Cardiac muscle cell (in vitro differentiated cells and primary cell): ENCODE results near the genes CCDC13, TCAIM, ZNF445 and TMEM158.

DNA sequence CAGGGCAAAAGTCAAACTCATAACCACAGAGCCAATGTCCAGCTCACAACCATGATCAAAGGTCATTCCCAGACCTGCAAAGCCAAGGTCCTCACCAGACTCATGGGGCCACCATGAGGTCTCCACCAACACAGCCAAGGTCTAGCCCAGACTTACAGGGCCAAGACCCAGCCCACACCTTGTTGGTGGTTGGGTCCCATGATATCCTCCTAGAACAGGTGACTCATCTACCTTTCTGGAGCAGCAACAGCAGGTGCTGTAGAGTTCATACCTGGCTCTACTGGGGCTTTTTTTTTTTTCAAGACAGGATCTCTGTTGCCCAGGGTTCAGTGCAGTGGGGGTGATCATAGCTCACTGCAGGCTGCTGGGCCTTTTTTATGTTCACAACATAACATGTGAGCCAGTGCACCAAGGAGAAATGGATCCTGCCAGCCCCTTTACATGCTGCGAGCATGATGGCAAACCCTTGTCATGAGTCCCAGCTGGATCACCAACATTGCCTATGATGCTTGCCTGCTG, 16.7 kb downstream of the CCDC13 start:
- RAMPAGE, long total RNA: no peak
- RRBS: no CpG with 5 or more reads among the region's 1 CpG

DNA sequence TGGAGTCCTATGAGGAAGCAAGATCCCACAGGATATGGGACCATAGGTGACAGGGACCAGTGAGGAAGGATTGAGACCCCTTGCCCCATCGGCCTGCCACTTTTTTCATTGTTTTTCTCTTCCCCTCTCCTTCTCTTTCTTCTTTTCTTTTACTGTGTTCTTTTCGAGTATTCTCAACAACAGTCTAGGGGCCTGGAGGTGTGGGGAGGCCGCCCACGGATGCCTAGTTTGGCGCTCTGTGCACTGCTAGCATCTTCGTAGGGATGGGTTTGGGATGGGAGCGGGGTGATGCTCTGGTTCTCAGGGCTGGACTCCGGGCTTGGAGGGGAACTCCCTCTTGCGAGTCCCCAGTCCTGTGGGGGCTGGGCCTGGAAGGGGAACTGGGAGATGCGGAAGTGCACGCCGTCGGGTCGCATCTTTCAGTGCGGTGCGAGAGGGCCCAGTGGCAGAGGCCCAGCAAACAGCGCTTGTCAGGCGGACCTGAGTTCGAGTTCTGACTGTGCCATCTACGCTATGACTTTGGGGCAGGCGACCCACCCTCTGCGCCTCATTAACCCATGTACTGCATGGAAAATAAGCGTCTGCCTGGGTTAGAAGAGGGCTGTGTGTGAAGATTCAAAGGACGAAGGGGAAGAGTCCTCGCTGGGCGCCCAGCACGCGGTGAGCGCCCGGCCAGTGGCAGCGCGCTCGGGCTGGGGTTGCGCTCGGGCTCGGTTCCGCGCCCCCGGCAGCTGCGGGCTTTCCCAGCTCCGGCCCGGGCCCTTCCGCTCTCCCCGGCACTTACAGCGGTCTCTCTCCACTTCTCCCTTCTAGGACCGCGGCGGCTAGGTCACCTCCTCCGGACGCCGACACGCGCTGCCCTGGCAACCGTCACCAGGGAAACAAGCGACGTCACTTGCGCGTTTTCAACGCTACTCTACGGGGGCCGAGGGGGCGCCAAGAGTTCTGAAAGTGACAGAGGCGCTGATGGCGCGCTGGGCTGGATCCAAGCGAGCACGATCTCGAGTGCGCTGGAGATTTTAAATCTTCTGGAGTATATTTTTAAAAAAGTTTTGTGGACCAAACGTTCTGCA, at the start of gene CCDC13:
TSS of gene CCDC13 (minus strand) at position 862 of the 1,073 bp plus-strand sequence.
- RAMPAGE, long total RNA: no peak
- RRBS: 2% methylated on average over 16 of the region's 70 CpGs

DNA sequence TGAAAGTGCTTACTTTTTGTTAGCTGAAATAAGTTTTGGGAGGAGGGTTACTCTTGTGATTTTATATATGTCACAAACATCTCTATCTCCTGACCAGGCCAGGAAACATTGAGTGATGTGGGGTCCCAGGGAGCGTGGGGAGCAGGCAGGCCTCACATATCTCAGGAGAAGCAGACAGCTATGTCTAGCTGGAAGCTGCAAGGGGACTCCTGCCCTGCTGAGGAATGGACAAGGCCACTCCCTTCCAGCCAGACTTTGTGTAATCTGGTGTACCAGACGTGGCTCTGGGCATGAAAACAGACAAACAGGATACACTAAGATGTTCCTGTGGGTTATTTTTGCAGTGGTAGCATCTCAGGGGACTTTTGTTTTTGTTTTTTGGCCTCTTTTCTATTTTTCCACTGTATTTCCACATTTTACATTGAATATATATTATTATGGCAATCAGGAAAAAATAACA, 23.2 kb downstream of the CYP8B1 start:
- RAMPAGE, long total RNA: no peak
- RRBS: no CpG with 5 or more reads among the region's 2 CpGs

GRCh38 chr3:42855135-42855646, 20.5 kb downstream of the CYP8B1 start:
- RAMPAGE, long total RNA: no peak

DNA sequence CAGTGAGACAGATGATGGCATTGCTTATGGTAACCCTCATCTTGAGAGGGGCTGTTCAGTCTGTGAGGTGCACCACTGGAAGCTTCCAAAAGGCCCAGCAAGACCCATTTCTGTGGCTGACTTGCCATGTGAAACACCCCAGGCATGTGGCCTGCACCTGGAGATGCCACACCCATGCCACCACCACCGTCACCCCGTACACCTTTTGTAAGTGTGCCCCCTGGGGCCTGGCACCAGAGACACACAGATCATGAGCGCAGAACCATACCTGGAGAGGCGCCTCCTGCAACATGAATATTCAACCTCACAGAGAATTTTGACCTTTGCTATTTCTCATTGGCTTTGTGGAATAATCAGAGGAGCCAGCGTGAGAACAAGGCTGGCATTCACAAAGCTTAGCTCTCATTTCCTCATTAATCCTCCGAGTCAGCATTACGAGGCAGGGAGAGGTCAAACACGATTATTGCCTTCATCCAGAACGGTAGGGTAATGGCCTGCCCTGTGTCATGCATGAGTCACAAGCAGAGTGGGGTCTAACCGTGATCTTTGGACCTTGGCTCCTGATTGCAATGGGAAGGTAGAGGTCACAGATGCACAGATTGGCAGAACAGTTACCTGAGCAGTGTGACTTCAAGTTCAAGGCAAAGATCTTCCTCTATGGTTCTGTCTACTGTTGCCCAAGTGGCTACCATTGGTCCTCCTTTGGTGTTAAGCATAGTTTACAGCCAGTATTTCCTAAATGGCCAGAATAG, 73.0 kb upstream of the POMGNT2 start:
- RAMPAGE, long total RNA: no peak
- RRBS: no CpG with 5 or more reads among the region's 10 CpGs

DNA sequence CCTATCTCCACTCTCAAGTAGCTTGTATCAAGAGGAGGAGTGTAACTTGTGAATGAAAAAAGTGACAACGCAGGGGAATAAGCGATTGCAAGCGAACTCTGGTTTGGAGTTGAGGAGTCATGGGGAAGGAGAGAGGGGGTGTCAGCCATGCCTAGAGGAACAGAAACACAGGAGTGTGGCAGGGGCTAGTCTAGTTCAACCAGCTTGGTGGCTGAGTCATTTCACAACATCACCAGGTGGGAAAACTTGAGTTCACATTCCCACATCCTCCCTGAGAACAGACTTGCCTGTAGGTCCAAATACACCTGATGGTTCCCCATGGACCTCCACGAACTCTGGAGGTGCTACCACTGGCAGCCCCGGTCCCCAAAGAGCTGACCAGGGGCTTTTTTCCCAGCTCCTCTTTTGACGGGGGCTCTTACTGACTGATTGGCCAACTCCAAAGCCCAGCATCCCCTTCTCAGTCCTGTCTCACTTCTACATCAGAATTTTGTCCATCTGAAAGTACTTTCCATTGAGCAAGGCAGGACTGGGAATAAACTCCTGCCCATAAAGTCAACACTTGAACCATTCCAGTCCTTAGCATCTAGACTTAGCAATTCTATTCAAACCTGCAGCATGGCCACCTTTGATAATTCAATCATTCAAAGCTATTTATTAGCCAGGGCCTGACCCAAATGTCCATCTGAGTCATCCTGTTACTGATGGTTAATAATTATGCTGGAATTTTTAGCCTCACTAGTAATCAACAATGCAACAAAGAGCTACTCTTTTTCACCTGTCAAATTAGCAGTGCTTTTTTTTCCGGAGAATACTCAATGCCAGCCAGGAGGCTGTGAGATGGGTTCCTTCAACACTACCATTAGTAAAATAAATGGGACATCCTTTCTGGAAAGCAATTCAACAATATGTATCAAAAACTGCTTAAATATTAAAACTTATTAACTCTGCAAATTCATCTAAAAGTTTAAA, 72.9 kb upstream of the SNRK start:
- RAMPAGE, long total RNA: no peak
- RRBS: no CpG with 5 or more reads among the region's 7 CpGs

- RAMPAGE, long total RNA: no peak
- RRBS: no CpG with 5 or more reads among the region's 2 CpGs
Observed at GRCh38 chr3:43215242-43215777, 71.0 kb upstream of the SNRK start.

DNA sequence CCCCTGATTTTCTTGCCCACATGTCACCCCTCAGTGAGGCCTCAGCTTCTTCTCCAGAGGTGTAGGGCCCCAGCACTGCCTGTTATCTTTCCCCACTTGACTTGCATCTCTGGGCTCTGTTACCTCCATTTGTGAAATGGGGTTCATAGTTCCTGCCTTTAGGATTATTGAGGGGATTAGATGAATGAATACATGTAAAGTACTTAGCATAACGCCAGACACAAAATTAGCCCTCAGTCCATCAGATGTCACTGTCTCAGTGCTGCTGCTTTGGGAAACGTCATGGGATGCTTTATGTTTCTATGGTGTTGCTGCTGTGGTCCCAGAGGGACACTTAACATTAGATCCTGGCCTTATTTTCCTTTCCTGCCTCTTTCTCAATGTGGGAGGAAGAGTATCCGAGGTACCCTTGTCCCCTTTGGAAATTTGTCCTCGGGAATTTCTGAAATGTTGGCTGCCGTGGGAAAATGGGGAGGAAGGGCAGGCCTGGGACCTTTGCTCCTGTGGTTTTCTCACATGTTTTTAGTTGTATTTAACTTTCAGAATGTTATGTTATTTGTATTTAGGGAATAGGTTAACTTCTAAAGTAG, 31.5 kb downstream of the SNRK start:
- RAMPAGE, long total RNA: no peak
- RRBS: no CpG with 5 or more reads among the region's 5 CpGs

DNA sequence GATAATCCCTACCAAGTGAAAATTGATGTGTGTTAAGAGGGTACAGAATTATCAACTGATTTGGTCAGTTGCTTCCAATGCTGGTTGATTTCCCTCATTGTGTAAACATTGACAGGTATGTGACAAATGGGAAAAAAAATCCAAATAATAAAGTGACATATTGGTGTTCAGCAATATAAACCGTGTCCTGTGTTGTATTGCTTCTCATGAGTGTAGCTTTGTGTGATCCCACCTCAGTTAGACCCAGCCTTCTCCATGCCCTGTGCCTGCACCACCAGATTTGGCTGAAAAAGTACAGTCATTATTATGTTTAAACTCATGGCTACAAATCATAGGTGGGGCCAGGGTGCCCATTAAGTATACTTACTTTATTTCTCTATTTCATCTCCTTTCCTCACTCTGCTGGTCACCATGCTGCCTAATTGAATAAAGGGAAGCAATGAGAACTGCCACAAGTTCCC, 64.7 kb downstream of the SNRK start:
- RAMPAGE, long total RNA: no peak
- RRBS: no CpG with 5 or more reads among the region's 1 CpG

- RAMPAGE, long total RNA: no peak
- RRBS: no CpG with 5 or more reads among the region's 1 CpG
Observed at GRCh38 chr3:43354117-43354480, 67.8 kb downstream of the SNRK start.

GRCh38 chr3:43737133-43737781, 46.5 kb downstream of the ABHD5 start:
- RAMPAGE, long total RNA: no peak
- RRBS: no CpG with 5 or more reads among the region's 6 CpGs

- RAMPAGE, long total RNA: no peak
- RRBS: 5% methylated on average over 21 of the region's 65 CpGs
Observed at GRCh38 chr3:43893736-43894686, 203.3 kb downstream of the ABHD5 start.

- RAMPAGE, long total RNA: start-site peak on the plus strand at chr3:44338759-44338800, 173 and 221 reads in 2 replicates
- RRBS: 2% methylated on average over 3 of the region's 37 CpGs
Observed at GRCh38 chr3:44338627-44339233, at the start of gene TCAIM. Gene TCAIM (plus strand): TSS chr3:44338766.

- RAMPAGE, long total RNA: start-site peak on the minus strand at chr3:44477627-44477694, 60 and 230 reads in 2 replicates
- RRBS: 2% methylated on average over 13 of the region's 78 CpGs
Observed at GRCh38 chr3:44477159-44478216, at the start of gene ZNF445. Gene ZNF445 (minus strand): TSS chr3:44477670.

DNA sequence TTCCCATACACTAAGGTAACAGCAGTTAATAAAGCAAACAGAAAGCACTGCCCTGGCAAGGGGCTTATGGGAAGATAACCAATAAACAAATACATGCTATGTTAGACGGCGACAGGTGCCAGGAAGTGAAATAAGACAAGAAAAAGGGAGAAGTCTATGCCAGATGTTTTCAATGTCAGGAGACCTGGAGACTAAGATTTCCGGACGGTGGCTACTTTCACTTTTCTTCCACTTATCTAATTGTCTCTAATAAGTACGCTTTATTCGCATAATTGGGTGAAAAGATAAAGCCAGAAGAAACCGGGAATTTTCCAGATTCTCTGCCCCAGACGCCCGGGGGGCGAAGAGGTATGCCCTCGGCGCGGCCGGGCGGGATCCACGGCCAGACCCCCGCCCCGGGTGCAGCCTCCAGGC, 32.6 kb upstream of the ZNF445 start:
- RAMPAGE, long total RNA: no peak
- RRBS: 2% methylated on average over 2 of the region's 18 CpGs

GRCh38 chr3:45010966-45011616, 15.0 kb upstream of the CLEC3B start:
- RAMPAGE, long total RNA: no peak
- RRBS: no CpG with 5 or more reads among the region's 7 CpGs

DNA sequence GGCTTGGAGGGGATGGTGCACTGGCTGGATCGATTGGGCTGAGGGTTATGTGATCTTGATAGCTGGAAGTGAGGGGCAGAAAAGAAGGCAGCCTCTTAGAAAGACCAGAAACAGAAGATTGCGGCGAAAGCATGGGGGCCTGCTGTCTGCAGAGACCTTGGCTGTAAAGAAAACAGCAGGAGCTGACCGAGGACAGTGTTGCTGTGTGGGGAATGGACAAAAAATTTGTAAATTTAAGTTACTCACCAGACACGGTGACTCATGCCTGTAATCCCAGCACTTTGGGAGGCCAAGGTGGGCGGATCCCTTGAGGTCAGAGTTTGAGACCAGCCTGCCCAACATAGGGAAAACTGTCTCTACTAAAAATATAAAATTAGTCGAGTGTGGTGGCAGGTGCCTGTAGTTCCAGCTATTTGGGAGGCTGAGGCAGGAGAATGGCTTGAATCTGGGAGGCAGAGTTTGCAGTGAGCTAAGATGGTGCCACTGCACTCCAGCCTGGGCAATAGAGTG, 7.1 kb downstream of the TMEM158 start:
- RAMPAGE, long total RNA: no peak
- RRBS: no CpG with 5 or more reads among the region's 7 CpGs

DNA sequence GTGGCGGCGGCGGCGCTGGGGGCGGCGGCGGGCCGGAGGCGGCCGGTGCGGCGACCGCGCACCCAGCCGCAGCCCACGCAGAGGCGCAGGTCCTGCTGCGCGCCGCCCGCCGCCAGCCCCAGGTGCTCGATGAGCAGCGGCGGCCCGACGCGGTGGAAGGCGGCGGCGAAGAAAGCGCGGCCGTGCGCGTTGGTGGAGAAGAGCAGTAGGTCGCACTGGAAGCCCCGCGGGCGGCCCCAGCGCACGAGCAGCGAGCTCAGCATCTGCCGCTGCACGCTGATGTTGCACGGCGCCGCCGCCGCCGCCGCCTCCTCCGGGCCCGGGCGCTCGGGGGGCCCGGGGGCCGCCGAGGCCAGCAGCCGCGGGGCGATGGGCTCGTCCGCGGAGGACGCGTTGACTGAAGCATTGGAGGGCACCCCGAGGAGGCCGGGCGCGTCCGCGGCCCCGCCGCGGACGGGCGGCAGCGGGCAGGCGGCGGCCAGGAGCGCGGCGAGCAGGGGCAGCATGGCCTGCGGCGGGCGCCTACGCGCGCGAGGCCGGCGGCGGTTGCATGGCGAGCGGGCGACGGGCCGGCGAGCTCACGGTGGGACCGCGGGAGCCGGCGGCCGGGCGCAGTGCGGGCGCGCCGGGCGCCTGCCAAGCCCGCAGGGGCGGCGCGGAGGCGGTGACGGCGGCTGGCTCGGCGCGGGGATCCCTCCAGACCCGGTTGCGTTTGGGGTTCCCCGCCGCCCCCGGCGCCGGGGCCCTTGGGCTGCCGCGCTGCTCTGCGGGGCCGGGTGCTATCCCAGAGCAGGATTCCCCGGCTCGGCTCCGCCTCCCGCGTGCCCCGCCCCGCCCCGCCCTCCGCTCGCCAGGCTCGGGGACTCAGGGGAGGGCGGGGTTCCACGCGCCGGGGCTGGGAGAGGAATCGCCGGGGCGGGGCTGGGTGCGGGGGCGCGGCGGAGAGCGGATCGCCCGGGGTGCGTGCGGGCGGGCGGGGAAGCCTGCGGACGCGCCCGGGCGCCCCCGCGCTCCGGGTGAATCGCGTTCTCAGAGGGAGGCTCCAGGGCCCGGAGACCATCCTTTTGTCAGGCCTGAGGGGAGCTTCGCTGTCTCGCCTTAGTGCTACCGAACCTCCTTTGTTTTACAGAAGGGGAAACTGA, at the start of gene TMEM158:
TSS of gene TMEM158 (minus strand) at position 766 of the 1,142 bp plus-strand sequence.
- RAMPAGE, long total RNA: no peak
- RRBS: 2% methylated on average over 78 of the region's 176 CpGs

GRCh38 chr3:45508926-45509831, 85.4 kb upstream of the LIMD1 start:
- RAMPAGE, long total RNA: no peak
- RRBS: no CpG with 5 or more reads among the region's 9 CpGs

GRCh38 chr3:45664541-45665014, 24.6 kb upstream of the SACM1L start:
- RAMPAGE, long total RNA: no peak
- RRBS: no CpG with 5 or more reads among the region's 11 CpGs